Body of pancreas (tissue), 2 donors: ENCODE data around the gene OTC.

DNA sequence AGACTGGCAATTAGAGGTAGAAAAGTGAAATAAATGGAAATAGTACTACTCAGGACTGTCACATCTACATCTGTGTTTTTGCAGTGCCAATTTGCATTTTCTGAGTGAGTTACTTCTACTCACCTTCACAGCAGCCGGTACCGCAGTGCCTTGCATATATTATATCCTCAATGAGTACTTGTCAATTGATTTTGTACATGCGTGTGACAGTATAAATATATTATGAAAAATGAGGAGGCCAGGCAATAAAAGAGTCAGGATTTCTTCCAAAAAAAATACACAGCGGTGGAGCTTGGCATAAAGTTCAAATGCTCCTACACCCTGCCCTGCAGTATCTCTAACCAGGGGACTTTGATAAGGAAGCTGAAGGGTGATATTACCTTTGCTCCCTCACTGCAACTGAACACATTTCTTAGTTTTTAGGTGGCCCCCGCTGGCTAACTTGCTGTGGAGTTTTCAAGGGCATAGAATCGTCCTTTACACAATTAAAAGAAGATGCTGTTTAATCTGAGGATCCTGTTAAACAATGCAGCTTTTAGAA lies at the start of gene OTC:
OTC (plus strand) TSS at position 403 of the 541 bp plus-strand sequence.
- PRO-cap = no peak
- RAMPAGE, long total RNA, 2 experiments = start-site peak on the plus strand in 2 of 2 experiments, centred at positions 347 to 404 of the sequence, 10 to 19 reads per replicate

DNA sequence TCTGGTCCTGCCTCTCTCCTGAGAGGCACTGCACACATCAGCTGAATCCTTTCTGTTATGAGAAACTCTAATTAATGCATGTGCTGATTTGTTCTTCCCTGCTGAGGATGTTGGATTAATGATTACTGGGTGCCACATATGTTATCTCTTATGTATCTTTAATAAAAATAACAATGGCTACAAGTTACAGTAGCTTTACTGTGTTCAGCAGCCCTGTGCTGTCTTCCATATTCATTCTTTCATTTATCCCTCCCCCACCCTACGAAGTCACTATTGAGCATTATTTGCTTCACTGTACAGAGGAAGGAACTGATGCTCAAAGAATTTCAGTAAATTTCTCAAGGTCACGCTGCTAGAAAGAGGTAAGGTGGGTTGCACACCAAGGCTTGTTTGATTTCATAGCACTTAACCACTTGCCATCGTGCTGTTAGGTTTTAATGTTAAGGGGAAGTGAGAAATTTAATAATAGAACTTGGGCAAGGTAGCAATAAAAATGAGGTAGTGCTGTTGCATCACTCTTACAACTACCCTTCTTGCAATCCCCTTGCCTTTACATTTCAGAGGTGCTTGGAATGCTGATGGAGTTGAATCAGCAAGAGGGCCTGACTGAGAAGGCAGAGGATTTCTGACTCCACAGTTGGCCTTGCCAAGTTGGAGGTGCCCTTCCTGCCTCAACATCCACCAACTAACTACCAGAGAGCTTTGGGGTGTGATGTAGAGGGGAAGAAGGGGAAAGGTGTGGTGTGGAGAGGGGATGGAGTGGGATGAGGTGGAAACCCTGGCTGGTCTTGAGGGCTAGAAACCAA lies 343.0 kb downstream of the MID1IP1 start:
- PRO-cap = no peak
- RAMPAGE, long total RNA, 2 experiments = no peak in any of the 2 experiments

DNA sequence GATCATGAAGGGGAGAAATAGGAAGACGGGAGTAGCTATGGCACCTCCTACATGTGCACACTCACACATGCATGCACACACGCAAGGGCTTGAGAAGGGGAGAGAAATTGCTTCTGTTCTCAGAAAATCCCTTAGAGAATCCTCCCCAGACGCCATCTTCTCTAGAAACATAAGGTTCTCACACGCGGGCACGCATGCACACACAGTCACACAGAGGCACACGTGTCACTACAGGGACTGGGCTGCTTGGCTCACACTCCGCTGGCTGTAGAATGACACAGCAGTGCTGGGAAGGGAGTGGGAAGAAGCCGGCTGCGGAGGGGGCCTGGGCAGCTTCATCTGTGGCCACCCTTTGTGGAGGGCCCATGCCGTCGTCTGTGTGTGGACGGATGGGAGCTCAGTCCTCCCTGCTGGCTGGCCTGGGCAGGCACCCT lies 621.3 kb downstream of the BCOR start:
- PRO-cap = no peak
- RAMPAGE, long total RNA, 2 experiments = no peak in any of the 2 experiments

- PRO-cap = no peak
- RAMPAGE, long total RNA, 2 experiments = no peak in any of the 2 experiments
Measured at GRCh38 chrX:39732843-39733287, 364.9 kb downstream of the BCOR start.

- PRO-cap = bidirectional peak, plus-strand start at chrX:39736464, minus-strand start at chrX:39736347
- RAMPAGE, long total RNA, 2 experiments = no peak in any of the 2 experiments
Measured at GRCh38 chrX:39736084-39736662, 361.6 kb downstream of the BCOR start.

DNA sequence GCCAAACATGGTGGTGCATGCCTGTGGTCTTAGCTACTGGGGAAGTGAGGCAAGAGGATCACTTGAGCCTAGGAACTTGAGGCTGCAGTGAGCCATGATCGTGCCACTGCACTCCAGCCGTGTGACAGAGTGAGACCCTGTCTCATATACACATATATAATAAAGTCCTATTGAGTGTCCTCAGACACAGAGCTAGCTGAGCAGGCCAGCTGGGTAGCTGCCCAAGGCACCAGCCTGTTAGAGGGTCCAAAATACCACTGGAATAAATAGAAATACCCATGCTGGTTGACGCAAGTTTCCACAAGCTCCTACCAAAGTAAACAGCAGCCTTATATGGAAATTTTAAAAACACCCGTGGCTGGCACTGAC lies 348.7 kb downstream of the BCOR start:
- PRO-cap = no peak
- RAMPAGE, long total RNA, 2 experiments = no peak in any of the 2 experiments

DNA sequence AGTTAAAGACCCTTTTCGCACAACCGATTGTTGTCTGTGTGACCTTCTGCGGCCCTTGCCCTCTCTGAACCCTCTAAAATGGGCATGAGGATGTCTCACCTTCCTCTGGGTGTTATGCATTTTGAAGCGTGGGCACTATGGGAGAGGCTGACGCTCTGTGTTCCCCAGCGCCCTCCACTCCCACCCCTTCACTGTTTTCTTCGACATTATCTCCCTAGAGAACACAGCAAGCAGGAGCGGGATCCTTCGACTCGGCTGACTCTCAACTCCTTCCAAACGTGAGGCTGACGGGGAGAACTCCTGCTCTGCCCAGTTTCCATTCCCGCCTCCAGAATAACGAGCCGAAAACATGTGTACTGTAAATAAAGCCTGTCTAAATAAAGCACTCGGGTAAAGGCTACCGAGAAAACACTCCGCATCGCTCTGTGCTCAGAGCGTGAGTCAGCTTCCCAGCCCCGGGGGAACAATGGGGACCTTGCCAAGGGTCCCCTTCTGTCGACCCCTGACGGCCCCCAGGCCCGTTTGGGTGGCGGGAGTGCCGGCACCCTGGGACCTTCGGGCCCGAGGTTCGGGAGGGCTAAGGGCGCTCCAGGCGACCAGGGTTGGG lies 85.9 kb downstream of the BCOR start:
- PRO-cap = bidirectional peak, plus-strand start at position 380 of the sequence, minus-strand start at position 302 of the sequence
- RAMPAGE, long total RNA, 2 experiments = no peak in any of the 2 experiments

DNA sequence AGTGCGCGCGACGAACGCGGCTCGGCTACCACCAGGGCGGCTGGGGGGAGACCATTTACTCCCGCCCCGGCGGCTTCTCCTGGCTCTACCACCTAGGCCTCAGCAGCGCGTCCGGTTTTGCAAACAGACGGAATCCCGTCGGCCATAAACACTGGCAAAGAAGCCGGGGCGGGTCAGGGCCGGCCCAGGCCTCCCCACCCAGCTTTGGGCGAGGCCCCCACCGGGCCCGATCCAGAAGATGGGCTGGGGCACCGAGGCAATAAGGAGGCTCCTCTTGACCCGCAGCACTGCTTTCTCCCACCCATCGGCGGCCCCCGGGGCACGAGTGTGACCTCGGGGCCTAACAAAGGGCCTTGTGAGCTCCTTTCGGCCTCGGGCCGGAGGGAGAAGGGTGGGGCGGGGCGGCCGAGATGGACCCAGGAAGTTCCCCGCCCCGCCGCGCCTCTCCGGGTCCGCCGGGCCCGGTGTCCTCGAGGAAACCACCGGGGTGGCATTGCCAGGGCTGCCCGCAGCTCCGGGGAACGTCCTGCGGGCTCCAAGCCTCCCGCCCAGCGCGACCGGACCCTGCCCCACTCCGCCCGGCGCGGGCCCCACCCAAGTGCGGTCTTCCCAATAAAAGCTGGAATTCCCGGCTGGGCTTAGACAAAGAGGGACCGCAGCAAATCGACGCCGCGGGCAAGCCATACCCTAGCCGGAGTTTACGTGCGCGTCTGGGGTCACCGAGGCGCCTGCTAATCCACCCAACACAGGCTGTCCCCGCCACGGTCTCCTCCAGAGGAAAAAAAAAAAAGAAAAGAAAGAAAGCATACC lies 5.9 kb downstream of the BCOR start:
- PRO-cap = no peak
- RAMPAGE, long total RNA, 2 experiments = no peak in any of the 2 experiments

GRCh38 chrX:40092496-40093358 lies 5.0 kb downstream of the BCOR start:
- PRO-cap = no peak
- RAMPAGE, long total RNA, 2 experiments = no peak in any of the 2 experiments

- PRO-cap = no peak
- RAMPAGE, long total RNA, 2 experiments = no peak in any of the 2 experiments
Measured at GRCh38 chrX:40102343-40103741, 5.1 kb upstream of the BCOR start.

DNA sequence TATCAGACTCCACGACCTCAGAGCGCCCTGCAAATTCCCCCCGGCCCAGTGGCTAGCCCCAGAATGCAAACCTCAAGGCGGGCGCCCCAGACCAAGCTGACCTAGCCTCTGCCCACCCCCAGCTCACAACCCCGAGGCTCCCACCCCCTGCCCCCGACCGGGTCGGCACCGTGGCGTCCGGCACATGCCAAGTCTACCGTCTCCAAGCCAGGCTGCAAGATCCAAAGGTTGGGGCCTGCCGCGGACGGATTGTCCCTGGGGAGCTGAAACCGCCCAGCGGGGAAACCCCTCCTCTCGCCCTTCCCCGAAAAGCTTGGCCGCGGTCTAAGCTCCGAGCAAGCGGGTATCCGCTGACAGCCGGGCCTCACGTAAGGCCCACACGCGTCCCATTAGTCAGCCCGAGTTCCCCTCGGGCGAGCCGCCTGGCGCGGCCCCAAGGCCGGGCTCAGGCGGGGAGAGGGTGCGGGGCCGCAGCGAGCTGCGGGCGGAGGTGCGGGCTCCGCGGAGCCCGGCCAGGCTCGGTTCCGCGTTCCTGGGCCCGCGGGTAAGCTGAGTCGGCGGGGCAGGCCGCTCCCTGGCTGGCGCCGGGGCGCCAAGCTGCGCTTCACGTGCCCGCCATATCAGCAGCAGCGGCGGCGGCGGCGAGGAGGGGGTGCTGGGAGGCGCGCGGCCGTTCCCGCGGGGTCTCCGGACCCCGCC lies 6.9 kb upstream of the BCOR start:
- PRO-cap = bidirectional peak, plus-strand start at position 452 of the sequence, minus-strand start at position 362 of the sequence
- RAMPAGE, long total RNA, 2 experiments = no peak in any of the 2 experiments

GRCh38 chrX:40144636-40145713 lies 47.2 kb upstream of the BCOR start:
- PRO-cap = no peak
- RAMPAGE, long total RNA, 2 experiments = no peak in any of the 2 experiments

DNA sequence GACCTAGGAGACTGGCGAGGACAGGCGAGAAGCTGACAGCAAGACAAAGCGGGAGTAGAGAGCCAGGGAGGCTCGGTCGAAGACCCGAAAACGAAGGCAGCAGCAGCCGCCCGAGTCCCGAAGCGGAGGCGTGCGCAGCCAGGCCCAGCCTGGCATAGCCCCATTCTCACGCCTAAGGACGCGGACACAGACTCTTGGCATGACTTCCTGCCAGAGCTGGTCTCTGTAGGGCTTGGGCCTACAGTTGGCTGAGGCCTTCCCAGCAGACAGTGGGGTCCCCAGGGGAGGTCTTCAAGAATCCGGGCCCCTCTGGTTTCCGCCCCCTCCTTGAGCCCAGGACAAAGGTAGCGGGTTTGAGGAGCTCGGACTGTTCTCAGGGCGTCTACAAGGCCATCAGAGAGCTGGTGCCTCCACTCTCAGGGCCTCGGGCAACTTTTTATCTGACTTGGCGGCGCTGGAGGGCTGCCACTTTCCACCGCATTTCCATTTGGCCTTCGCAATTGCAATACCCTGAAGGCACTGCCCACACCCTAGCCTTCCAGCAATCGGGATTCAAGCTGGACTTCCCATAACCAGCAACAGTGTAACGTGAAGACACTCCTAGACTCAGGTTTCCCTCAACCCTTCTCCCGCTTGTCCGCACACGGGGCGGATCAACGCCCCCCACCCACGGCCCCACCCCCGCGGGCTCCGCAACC lies 50.0 kb upstream of the BCOR start:
- PRO-cap = no peak
- RAMPAGE, long total RNA, 2 experiments = no peak in any of the 2 experiments

DNA sequence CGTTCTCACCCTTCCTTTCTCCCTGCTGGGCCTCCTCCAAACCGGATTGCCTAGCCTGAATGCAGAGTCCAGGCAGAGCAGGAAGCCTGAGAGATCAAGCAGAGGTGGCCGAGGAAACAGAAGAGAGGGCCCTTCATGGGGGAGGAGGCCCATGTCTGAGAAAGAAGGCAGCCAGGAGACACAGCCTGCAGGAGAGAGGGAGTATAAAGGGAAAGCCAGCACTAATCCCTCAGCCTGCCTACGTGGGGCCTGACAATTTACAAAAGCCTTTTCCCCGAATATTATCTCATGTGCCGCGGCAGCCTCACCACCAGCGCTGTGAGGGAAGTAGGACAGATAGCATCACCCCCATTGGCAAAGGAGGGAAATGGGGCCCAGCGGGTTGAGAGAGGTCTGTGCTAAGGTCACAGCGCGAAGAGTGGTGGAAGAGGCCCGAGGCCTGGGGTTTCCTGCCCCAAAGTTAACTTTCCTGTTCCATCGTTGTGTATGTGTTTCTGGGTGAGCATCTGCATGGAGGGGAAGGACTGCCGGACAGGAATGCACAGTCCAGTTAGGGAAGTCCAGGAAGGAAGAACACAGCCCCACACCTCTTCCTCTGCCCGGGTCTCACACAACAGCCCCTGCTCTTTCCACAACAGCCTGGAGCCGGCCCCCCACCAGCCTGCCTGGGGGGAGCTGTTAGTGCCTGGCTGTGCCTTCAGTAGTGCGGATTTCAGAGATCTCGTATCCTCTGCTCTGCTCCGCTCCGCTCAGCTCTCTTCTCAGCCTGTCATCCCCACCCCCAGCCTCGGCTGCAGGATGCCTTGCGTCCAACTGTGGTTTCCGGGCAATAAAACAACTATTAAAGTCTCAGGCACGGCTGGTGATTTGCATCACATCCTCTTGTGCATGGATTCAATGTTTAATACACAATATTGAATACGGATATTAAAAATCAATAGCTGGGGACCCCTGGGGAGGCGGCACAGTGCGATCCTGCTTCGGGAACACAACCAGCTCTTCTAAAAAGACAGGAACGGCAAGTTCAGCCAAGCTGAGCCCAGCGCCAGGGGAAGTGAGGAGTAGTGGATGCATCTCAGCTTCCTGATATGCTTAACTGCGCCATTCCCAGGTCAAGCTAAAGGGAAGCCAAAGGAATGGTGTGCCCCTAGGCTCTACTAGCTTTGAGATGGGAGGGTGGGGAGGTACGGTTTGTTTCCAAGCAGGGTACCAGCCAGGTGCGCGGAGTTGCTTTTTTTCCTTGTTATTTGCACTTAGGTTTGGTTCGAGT lies 51.1 kb upstream of the BCOR start:
- PRO-cap = no peak
- RAMPAGE, long total RNA, 2 experiments = no peak in any of the 2 experiments

DNA sequence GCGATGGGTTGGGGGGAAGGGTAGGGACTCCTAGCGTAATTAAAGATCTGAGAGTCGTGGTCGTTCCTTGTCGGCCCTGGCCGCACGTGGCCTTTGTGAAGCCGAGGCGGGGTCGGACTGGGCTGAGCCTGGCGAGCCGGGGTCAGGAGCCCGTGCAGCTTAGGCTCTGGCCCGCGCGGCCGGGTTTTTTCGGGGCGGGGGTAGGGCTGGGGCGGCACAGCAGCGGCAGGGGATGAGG lies 58.3 kb upstream of the BCOR start:
- PRO-cap = no peak
- RAMPAGE, long total RNA, 2 experiments = no peak in any of the 2 experiments

GRCh38 chrX:40845008-40845615 lies 109.8 kb upstream of the MED14 start:
- PRO-cap = no peak
- RAMPAGE, long total RNA, 2 experiments = no peak in any of the 2 experiments

GRCh38 chrX:41140908-41141463 lies 55.7 kb downstream of the USP9X start:
- PRO-cap = no peak
- RAMPAGE, long total RNA, 2 experiments = start-site peak on the plus strand in 1 of 2 experiments, at chrX:41141326-41141387 at its widest, 24 reads per replicate

DNA sequence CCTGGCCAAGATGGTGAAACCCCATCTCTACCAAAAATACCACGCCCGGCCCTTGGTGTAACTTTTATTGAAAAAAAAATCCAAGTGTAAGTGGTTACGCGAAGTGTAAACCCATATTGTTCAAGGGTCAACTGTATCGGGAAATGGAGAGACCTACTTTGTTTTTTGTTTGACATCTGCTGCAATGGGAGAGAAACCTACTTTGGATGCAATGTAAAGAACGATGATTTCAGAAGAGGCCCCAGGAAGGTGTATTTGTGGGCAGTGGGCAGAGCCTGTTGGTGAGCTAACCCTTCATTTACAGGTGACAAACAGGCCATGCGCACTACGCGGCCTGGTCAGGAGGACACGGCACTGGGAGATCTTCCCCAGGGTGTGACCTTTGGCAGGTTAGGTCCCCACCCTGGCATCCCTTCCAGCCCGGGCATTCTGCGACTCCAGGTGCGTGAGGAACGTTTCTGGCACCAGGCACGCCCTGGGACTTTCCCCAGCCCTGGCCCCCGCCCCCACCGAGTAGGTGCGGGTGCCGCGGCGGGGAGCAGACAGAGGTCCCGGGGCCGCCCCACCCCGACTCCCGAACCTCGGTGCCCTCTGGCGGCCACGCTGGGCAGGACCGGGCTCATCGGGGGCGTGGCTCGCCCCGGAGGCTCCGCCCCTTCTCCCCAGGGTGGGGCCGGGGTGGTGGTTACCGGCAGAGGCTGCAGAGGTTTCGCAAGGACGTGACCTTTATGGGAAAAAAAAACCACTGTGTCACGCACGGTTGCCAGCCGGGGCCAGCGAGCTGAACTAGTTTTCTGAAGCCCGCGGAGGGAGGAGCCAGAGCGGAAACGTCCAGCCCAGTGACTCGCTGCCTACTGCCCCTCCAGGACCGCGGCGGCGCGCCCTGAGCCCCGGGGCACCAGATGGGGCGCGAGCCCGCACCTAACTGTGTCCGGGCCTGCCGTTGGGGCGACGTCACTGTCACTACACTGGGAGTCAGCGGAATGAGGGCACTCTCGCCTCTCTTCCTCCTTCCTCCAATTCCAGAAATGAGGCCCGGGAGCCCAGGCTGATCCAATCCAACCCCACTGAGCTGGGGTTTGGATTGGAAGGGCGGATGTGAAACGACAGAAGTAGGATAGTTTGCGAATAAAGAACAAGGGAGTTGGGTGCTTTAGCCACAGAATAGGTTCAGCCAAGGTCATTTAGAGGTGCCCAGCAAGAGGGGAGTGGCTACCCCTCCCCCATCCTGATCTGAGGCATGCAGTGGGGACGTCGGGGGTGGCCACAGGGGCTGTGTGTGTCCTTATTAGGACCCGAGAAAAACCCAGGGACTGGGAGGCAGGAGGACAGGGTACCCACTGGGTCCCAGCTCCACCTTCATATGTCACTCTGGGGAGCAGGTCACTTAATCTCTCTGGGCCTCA lies 4.9 kb upstream of the NYX start:
- PRO-cap = unidirectional peak, plus-strand start at position 865 of the sequence; unidirectional peak, plus-strand start at position 971 of the sequence
- RAMPAGE, long total RNA, 2 experiments = no peak in any of the 2 experiments

DNA sequence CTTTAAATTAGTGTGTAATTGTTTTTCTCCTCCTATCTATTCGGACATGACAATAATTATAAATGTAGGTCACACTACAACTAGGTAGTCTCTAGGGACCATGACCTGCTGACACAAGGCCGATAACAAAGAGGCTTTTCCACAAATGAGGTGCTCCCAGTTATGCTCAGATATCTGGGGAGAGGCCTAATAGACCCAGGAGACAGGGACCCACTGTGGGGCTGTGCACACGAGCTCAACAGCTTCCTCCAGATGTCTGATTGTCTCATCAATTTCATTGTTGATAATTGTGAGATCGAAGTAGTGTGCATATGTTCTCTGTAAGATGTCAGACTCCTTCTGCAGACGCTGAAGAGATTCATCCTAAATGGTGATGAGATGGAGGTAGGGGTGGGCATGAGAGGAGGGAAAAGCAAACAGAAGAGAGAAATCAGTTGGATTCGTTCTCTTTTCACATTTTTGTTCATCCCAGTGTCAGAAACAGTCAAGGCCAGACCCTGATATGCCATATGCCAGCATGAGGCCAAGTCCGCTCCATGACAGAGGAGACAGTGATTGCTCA lies 73.2 kb downstream of the NYX start:
- PRO-cap = no peak
- RAMPAGE, long total RNA, 2 experiments = no peak in any of the 2 experiments

- PRO-cap = no peak
- RAMPAGE, long total RNA, 2 experiments = start-site peak on the minus strand in 1 of 2 experiments, at chrX:41899575-41900078 at its widest, 7 reads per replicate
Measured at GRCh38 chrX:41899259-41899884, 24.0 kb downstream of the CASK start.